LHCN-M2 (cell line): ENCODE measurements around the genes EGFL7, LCN12 and UAP1L1.

DNA sequence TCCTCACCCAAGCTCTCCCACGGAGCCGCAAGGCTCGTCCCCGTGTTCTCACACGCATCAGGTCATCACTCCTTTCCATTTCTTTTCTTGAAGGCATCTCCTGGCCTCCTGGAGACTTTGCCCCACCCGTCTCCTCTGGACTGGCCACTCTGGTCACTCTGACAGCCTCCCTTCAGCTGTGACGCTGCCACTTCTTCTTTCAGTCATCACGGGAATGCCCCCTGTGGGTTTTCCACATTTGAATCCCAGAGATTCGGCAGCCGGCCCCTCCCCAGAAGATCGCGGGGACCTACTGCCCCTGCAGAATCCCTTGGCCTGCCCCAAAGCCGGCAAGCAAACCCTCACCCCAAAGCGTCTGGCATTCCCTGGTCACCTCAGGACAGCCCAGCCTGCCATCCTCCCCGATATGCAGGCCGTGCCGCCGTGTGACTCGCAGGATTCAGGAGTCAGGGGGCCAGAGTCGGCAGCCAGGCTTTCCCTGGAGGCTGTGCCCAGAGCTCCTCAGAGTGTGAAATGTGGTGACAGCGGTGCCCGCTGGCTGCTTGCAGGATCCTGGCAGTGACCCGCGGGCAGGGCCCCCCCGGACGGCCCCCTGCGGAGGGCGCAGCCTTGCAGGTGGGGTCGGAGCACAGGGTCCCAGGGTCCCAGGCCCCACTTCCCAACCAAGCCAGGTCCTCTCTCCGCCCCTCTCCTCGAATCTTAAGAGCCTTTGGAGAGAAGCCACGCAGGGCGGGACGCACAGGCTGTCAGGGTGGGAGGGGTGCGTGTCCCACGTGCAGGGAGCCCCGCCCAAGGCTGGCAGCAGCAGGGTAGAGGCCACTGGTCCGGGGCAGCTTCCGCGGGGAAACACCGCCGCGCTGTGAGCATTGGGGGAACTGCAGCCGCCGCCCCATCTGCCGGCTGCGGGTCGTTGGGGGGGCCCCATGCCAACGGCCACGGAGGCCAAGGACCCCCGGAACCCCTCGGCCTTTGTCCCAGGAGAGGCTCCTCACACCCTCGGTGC lies 18.6 kb upstream of the EGFL7 start:
- RAMPAGE, long total RNA: no peak

DNA sequence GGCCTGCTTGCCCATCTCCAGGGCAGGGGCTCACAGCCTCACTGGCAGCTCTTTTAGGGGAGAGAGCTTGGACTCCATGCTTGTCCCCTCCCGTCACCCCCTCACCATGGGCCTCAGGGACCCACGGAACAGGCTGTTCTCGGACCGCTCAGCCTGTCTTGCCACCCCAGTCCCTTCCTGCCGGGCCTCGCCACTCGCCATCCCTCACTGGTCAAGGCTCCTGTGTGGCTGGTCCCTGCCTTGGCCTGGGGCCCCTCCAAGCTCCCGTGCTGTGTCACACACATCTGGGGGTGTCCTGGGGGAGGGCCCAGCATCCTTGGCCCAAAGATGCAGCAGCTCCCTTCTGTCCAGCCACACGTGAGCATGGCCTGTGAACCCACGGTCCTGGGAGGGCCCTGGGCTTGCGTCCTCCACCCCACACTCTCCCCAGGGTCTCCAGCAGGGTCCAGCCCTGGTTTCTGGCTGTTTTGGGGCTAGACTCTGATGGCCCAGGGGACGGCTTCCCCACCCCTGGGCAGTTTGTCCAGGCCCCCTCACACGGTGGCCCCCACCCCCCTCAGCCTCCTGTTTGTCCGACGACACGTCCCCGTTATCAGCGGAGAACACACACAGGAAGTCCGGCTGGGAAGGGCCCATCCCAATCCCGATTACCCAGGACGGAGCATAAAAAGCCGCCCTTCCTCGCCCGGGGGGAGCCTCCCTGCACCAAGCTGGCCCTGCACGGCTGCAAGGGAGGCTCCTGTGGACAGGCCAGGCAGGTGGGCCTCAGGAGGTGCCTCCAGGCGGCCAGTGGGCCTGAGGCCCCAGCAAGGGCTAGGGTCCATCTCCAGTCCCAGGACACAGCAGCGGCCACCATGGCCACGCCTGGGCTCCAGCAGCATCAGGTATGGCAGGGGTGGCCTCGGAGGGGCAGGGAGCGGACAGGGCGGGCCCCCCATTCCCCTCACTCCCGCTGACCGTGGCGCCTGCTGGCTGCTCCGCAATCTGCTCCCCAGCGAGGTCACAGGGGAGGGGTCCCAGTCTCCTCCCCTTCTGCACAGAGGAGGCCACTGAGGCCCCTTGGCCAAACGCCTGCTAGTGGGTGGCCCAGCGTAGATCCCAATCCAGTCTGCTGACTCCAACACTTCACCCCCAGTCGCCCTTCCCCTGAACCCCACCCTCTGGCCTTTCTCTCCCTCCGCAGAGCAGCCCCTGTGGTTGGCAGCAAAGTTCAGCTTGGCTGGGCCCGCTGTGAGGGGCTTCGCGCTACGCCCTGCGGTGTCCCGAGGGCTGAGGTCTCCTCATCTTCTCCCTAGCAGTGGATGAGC lies at the start of gene EGFL7:
TSS of gene EGFL7 (plus strand) at position 692 of the 1,307 bp plus-strand sequence.
- RAMPAGE, long total RNA: no peak

- RAMPAGE, long total RNA: no peak
These were observed 1.3 kb downstream of the EGFL7 start for GRCh38 chr9:136663651-136664774.

DNA sequence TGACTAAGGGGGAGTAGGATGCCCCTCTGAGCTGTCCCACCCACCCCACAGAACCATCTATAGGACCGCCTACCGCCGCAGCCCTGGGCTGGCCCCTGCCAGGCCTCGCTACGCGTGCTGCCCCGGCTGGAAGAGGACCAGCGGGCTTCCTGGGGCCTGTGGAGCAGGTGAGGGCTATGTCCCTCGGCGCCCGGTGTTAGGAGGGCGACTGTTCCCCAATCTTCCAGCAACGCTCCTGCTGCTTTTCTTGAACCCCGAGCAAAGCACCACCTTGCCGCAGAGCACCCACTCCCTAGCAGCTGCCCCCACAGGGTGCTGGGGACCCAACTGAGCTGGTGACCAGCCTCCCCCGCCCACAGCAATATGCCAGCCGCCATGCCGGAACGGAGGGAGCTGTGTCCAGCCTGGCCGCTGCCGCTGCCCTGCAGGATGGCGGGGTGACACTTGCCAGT lies 6.9 kb downstream of the EGFL7 start:
- RAMPAGE, long total RNA: no peak

DNA sequence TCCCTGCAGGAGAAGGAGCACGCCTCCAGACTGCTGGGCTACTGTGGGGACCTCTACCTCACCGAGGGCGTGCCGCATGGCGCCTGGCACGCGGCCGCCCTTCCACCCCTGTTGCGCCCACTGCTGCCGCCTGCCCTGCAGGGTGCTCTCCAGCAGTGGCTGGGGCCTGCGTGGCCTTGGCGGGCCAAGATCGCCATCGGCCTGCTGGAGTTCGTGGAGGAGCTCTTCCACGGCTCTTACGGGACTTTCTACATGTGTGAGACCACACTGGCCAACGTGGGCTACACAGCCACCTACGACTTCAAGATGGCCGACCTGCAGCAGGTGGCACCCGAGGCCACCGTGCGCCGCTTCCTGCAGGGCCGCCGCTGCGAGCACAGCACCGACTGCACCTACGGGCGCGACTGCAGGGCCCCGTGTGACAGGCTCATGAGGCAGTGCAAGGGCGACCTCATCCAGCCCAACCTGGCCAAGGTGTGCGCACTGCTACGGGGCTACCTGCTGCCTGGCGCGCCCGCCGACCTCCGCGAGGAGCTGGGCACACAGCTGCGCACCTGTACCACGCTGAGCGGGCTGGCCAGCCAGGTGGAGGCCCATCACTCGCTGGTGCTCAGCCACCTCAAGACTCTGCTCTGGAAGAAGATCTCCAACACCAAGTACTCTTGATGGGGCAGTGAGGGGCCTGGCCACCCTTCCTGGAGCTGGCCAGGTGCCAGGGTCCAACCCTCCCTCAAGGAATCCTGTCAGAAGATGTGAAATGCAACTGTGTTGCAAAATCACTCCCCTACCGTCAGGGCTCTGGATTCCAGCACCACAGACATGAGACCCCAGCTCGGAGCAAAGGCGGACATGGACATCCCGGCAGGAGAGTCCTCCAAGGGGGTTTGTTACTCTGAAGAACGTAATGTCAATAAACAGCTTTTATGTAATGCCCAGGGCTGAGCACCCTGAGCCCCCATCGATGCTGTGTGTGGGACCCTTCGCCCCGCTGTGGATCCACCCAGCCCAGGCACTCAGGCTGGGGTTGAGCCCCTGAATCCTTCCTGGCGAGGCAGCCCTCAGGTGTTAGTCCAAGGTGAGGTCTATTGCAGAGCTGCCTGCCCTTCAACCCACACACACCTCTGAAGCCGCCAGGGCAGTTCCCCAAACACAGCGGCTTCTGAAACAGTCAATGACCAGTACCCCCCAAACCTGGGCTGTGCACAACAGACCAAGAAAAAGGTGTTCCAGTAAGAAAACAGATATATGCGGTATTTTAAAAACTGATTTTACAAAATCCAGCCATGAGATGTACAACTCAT lies 11.2 kb downstream of the DIPK1B start:
- RAMPAGE, long total RNA: no peak

DNA sequence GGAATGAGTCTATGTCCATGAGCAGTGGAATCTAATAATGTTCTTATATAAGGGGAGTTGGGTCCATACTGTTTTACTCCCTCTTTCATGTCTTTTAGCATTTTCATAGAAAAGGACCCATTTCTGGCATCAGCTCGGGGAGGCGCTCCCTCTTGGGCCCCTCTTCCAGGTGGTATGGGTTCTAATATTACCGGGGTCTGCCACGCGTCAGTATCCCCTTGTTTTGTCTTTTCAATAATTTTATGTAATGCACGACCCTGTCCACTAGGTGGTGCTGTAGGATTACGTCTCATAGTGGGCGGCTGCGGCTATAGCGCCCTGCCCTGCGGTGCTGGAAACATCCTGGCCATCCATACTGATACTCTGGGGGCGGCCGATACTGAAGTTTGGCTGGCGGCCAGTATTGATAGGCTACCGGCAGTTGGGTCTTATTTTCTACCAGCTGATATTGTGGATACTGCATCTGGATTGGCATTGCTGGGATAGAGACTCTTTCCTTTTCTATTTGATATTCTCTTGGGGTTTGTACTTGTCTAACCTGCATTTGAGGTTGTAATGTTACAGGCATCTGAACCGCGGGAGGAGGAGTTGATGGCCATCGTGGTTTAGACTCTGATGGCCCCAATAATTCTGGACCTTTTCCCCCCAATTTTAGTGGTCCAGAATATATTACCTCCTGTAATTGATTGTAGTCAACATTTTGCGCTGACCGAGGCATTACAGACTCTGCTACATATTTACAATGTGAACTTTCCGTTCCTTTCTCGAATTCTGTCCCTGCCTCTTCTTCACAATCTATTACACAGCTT lies 3.4 kb upstream of the TMEM141 start:
- RAMPAGE, long total RNA: no peak

DNA sequence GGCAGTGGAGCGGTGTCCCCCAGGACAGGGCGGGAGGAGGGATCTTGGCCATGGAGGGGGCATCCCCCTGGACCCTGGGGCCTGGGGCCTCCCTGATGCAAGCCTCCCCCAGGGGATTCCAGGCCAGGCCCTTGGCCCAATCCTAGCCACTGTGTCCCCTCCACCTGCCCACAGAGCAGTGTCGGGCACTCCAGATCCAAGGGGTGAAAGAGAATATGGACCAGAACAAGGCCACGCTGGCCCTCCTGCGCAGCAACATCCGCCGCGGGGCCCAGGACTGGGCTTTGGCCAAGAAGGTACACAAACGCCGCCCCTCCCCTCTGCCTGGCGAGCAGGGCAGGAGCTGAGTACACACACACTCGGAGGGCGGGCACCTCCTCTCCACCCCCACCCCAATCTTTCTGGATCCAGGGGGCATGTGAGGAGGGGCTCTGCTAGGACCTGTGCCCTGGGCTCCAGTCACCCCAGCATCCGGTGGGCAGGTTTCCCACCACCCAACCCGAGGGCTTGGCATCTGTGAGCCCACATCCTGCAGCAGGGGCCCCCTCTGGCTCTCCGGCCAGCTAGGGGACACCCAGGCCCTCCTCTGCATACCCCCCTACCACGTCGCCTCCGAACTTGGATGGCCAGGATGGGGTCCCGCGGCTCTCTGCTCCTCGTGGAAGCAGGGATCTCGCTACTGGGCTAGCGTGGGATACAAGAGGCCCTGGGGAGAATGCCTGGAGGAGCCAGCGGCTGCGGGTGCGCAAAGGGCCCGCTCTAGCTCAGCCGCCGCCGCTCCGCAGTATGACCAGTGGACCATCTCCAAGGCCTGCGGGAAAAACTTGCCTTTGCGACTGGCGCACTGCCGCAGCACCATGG lies 3.0 kb downstream of the CCDC183 start:
- RAMPAGE, long total RNA: no peak

GRCh38 chr9:136803966-136804822 lies 3.6 kb upstream of the RABL6 start:
- RAMPAGE, long total RNA: no peak

DNA sequence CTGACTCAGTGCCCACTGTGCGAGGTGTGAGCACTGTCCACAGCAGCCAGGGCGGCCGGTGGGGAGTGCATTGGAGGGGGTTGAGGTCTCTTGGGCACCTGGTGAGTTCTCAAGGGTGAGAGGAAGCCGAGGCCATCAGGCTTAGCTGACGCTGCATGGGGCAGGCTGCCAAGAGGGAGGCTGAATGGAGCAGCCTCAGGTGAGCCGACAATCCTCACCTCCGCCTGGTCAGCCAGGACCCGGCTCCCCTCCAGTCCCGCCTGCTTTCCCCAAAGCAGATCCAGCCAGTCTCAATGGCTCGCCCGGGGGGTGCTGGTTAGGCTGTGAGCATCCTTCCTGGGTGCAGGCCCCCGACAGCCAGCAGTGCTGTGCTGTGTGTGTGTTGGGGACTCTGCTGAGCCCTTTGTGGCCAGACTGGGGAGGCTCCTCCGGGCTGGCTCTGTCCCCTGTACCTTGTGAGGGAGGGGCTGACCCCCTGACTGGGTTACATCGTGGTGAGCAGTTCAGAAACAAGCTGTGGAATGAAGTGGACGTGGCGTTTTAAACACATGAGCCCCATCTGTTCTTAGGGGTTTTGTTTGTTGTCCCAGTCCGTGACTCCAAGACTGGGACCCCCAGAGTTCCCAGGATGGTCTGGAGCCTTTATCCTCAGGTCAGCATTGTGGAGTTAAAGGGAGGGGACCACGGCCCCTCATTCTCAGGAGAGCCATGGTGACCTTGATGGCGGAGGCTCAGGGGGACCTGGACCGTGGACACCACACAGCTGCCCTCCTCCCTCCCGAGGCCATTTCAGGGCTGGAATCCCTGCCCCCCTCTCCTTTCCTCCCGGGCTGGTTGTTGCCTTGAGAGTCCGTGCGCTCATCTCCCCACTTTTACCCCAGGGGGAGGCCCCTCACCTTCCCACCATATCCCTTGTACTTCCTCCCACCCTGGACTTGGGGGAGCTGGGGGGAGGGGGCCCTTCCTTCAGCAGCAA lies 14.8 kb upstream of the AJM1 start:
- RAMPAGE, long total RNA: no peak

GRCh38 chr9:136843673-136844255 lies 1.5 kb downstream of the AJM1 start:
- RAMPAGE, long total RNA: no peak

DNA sequence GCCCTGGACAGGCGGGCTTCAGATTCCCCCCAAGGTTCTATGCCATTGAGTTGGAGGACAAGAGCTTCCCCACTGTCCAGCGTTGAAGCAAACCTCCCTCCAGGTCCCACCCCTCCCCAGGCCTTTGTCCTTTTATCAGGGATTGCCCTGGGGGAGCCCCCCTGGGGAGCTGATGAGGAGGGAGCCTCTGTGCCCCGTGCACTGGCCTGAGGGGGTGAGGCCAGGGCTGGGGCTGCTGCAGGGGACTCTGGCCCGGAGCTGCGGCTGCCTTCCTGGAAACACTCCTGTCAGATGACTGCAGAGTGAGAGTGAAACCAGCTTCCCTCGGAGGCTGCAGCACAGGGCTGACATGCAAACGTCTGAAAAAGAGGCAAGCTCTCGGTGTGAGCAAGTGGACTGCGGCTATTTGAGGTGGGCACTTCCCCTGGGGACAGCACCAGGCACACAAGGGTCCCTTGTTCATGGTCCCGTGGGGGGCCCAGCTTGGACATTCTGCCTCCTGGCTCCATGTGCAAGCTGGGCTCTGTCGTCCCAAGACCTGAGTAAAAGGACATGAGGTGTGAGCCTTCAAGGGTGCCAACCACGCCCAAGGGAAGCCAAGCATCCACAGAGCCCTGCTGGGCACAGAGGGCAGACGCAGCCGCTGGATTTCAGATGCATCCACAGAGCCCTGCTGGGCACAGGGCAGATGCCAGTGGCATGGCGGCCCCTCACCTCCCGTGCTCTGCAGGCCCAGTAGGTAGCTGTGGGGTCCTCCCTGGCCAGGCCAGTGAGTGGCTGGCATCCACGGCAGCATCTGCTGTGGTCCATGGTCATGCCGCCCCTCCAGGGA lies 4.5 kb upstream of the TRAF2 start:
- RAMPAGE, long total RNA: no peak

DNA sequence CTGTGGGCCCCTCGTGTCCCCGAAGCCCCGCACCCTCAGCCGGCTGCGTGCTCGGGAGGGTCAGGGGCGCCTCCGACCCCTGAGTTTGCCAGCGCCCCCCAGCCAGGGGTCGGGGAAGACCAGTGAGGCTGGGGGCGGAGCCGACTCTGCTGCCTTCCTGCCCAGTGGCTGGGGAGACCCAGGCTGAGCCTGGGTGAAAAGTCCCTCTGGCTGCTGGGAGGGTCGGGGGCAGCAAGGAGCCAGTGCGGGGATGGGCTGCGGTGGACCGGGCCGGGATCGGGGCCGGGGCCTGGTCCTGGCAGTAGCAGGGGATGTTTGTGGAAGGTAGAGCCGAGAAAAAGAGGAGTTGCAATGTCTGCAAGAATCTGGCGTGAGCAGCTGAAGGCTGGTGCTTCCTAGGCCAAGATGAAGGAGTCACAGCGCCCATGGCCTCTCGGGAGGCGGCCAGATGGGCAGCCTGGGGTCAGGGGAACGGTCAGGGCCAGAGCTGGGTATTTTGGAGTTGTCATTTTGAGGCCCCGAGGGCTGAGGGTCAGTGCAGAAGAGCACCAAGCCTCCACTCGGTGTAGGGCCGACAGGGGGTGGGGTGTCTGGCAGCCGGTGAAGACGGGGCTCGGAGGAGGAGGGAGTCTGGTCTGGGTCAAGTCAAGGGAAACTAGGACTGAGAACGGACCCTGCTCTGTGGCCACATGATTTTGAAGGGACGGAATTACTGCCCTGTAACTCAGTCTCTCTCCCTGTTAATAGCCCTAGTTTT lies 795 bp downstream of the TRAF2 start:
- RAMPAGE, long total RNA: no peak

GRCh38 chr9:136951935-136953038 lies at the start of gene LCN12:
Gene LCN12, plus strand, starts transcription at chr9:136952273.
- RAMPAGE, long total RNA: no peak

GRCh38 chr9:136992550-136993108 lies 407 bp downstream of the PAXX start:
- RAMPAGE, long total RNA: no peak

- RAMPAGE, long total RNA: no peak
These were observed 1.2 kb downstream of the ABCA2 start for GRCh38 chr9:137026799-137027210.

DNA sequence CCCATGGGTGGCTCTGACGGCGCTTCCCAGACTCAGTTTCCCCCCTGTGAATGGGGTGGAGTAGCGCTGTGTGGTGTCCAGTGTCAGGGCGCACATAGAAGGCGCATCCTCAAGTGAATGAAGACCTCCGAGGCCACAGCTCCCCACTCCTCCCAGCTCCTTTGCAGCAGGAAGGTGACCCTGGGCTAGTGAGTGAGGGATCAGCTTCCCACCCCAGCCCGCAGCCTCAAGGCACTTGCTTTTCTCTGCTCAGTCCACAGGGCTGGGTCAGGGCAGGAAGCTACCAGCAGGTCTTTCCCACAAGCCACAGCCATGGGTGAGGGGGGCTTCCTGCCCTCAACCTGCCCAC lies 950 bp upstream of the ABCA2 start:
- RAMPAGE, long total RNA: no peak

GRCh38 chr9:137029865-137030850 lies 1.7 kb downstream of the FUT7 start:
- RAMPAGE, long total RNA: no peak

DNA sequence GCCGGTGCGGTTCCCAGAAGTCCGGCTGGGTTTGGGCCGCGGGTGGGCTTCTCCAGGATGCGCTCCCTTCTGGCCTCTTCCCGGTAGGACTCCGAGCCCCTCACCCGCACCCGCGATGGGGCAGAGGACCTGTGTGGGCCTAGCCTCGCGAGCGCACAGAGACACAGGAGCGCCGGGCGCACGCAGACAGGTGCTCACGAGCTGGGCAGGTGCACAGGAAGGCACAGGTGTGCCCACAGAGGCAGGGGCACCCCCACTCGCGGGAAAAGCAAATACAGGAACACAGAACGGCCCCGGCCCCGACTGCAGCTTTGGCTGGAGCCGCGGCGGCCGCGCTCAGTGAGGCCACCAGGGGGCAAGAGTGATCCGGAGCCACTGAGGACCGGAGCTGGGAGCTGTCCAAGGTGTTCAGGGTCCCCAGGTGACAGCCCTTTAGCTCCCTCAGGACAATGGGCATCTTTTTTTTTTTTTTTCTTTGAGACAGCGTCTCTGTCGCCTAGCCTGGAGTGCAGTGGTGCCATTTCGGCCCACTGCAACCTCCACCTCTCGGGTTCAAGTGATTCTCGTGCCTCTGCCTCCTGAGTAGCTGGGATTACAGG lies 477 bp upstream of the NPDC1 start:
- RAMPAGE, long total RNA: no peak

DNA sequence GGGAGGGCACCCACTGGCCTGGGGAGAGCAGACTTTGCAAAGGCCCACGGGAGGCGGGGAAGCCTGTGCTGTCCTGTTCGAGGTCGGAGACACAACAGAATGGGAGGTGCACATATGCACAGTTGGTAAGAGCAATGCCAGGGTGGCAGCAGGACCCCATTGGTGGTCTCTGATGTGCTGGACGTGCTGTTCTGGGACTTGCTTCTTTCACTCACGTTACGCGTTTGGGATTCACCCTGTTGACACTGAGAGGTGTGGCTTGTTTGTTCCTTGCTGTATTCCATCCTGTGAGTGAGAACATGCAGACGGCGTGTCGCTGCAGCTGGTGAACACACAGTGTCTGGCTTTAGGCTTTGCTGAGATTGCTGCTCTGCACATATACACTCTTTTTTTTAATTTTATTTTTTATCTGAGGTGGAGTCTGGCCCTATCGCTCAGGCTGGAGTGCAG lies 3.2 kb upstream of the ENTPD2 start:
- RAMPAGE, long total RNA: no peak

DNA sequence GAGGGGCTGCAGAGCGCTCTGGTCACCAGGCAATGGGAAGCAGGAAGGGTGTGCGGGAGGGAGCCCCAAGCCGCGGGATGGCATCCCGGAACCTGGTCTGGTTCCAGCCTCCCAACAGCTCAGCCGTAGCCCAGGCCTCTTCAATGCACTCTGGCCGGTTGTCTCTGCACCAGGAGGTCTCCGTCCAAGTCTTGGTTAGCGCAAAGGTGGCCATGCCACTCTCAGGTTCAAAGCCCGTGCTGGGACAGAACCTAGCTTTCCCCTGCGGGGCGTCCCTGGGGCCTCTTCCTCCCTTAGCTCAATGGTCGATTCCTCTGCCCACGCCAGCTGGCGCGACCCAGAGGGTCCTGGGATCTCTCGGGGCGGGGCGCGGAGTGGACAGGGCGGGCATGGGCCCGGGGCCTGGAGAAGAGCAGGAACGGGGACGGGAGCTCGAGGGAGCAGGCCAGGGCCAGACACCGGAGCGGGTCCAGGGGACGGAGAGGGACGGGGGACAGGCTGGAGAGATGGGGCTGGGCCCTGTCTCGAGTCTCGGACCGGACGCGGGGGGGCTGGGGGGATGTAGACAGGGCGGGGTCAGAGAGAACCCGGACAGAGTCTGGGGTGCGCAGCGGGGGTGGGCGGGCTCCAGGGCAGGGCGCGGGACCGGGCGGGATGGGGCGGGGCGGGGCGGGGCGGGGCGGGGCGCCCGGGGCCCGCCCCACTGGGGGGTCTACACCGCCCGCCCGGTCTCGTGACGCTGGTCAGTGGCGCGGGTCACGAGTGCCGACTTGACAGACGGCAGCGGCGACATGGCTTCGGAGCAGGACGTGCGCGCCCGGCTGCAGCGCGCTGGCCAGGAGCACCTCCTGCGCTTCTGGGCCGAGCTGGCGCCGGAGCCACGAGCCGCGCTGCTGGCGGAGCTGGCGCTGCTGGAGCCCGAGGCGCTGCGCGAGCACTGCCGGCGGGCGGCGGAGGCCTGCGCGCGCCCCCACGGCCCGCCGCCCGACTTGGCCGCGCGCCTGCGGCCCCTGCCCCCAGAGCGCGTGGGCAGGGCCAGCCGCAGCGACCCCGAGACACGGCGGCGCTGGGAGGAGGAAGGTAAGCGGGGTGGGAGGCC lies at the start of gene UAP1L1:
TSS of gene UAP1L1 (plus strand) at position 776 of the 1,099 bp plus-strand sequence.
- RAMPAGE, long total RNA: no peak